ENCODE data around the gene CAPRIN2.

GRCh38 chr12:28191551-28192316 lies 1.5 kb downstream of the CCDC91 start:
- PRO-cap: no peak

GRCh38 chr12:28306575-28307009 lies 116.3 kb downstream of the CCDC91 start:
- PRO-cap: no peak

- PRO-cap: unidirectional peak, plus-strand start at chr12:29112576
Observed at GRCh38 chr12:29112385-29112815, 36.7 kb upstream of the FAR2 start.

DNA sequence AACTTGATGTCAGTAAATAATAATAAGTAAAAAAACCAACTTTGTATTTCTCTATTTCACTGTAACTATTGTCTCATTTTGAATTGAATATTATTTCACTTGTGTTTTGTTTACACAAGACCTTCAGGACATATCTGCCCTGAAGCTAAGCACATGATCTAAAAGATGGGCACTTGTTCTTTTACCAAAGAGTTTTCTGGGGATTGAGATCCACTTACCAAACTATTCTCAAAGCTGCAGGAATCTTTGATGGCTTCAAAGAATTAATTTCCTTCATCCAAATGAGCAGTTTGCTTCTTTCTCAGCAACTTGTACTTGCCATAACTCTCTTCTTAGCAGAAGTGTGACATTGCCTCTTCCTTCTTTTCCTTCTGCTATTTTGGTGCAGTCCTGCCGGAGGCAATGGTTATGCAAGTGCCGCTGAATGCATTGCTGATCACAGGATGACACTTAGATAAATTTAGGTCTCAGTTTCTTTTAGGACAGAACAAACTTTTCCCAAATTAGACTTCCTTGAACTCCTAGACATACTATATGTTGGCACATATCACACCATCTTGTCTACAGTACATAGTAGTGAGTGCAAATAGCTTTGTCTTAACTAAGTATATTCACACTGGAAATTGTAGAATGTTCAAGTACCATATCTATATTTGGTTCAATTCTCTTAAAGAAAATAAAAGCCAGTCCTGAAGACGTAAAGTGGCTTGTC lies 9.2 kb downstream of the FAR2 start:
- PRO-cap: no peak

GRCh38 chr12:29505087-29505950 lies 7.8 kb upstream of the OVCH1 start:
- PRO-cap: no peak

GRCh38 chr12:29547175-29547449 lies 49.6 kb upstream of the OVCH1 start:
- PRO-cap: no peak

GRCh38 chr12:30754106-30755375 lies at the start of gene CAPRIN2:
Gene CAPRIN2, minus strand, starts transcription at chr12:30754951.
- PRO-cap: bidirectional peak, plus-strand start at chr12:30755088, minus-strand start at chr12:30754776

GRCh38 chr12:31121071-31121716 lies 47.5 kb downstream of the DDX11 start:
- PRO-cap: no peak

DNA sequence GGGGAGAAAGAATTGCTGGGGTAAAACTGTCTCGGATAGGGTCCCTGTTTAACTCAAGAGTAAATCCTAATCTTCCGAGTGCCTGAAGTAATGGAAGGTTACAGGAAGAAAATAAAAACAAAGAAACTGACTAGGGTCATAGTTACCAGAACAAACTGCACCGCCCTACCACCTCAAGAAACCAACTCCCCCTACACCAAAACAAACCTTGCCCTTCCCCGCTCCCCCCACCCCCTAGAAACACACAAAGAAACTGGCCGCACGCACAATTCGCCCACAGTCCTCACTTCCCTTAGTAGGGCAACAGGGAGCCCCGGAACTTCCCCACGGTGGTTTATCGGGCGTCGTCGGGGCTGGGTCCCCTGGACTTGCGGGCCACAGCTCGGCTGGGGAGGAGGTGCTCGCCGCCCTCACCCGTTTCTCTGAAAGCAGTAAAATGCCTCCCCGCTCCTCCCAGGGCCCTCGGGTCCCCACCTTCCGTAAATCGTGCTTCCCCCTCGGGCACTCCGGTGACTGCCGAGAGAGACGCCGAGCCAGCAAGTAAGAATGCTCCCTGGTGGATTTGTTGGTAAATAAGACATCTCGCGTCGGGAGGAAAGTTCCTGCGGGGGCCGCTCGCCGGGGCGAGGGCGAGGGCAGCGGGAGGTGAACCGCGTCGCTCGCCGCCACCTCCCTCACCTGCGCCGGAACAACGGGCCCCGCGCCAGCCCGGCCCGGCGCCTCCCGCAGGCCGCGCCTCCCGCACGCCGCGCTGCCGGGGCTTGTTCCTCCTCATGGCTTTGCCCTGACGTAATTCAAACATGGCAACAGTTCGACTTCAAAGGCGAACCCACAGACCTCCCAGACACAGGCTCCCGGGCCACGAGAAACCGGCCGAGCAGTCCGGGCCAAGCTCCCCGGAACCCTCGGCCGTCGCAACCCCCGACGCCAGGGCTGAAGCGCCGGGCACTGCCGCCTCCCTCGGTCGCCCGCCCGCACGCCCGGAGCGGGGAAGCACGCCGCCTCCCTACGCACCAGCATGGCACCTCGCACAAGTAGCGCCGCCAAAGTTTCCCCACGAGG lies 2.1 kb downstream of the SINHCAF start:
- PRO-cap: unidirectional peak, plus-strand start at position 378 of the sequence; bidirectional peak, plus-strand start at position 509 of the sequence, minus-strand start at position 515 of the sequence; bidirectional peak, plus-strand start at position 782 of the sequence, minus-strand start at position 690 of the sequence; bidirectional peak, plus-strand start at position 1,009 of the sequence, minus-strand start at position 1,032 of the sequence

DNA sequence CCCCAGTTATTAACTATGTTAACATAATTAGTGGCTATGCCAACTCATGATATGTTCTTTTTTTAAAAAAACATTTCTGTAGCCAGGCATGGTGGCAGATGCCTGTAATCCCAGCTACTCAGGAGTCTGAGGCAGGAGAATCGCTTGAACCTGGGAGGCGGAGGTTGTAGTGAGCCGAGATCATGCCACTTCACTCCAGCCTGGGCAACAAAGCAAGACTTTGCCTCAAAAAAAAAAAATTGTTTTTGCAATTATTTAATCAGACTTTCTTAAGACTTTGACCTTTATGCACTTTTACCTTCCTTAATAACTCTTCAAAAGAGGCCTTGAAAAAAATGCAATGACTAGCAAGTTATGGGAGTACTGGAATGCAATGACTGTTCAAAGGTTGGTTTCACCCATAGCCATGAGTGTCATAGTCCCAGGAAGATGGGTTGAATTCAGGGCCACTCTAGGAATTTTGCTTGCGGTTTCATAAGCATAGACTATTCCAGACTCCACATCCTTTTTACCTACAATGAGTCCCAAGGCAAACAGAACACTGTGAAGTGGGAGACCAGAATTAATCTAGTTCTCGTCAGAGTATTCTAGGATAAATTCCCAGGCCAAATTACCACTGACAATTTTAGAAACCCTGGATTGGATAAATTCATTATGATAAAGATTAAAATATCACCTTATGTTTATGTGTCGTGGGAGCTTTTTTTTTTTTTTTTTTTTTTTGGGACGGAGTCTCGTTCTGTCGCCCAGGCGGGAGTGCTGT lies 29.3 kb upstream of the DENND5B start:
- PRO-cap: no peak

DNA sequence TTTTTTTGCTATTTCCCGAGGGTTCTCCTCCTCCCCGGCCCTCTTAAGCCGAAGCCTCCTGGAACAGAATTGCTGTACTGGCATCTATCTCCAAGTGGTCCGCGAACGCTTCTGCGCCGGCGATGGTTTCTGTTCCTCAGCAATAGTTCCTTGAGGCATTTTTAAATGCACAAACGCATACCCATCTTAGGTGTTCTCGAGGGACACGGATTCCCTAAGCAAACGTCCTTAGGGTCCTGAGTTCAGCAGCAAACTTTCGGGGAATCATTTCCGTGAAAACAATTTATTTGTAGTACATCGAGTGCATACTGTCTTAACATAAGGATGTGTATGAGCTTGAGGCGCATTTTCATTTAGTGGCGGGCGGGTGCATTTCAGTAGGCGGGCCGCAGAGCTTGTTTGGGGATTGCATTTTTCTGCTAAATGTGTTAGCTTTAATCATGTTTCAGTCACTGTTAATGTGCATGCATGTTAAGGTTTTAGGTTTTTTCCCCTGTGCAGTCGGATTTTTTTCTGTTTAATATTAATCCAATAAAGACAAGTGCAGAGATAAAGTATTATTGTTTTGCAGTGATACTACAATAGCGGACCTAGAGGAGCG lies 855 bp downstream of the RESF1 start:
- PRO-cap: no peak

GRCh38 chr12:31960571-31961488 lies 1.6 kb downstream of the RESF1 start:
- PRO-cap: no peak

GRCh38 chr12:31985183-31986165 lies 26.3 kb downstream of the RESF1 start:
- PRO-cap: no peak

DNA sequence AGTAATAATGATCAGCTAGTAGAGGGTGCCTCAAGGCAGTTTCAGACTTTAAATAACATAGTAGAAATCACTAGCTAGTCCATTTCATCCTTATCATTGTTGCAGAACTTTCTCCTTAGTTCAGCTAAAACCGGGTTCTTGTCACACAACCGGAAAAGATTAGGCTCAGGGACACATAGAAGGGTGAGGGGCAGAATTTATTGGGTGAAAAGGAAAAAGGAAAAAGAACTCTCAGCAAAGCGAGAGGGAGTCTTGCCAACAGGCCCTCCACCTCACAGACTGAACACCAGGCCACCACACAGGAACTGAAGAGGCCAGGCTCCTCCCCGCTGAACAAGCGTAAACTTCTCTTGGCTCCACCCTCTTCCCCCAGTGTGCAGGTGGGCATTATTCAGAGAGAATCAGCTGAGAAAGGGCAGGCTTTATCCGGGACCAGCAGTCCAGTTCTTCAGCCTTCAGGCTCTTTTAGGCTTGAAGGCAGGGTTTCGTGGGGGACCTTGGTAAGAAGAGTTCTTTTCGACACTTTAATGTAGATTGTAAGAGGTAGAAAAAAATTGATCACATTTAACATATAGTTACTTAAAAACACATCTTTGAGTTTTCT lies 125.6 kb upstream of the FGD4 start:
- PRO-cap: unidirectional peak, minus-strand start at position 281 of the sequence

GRCh38 chr12:32296431-32296858 lies 102.9 kb upstream of the FGD4 start:
- PRO-cap: unidirectional peak, minus-strand start at chr12:32296749

GRCh38 chr12:32305599-32306250 lies 93.6 kb upstream of the FGD4 start:
- PRO-cap: no peak

GRCh38 chr12:32568282-32568552 lies 110.9 kb upstream of the DNM1L start:
- PRO-cap: no peak

- PRO-cap: no peak
Observed at GRCh38 chr12:32581635-32582462, 97.3 kb upstream of the DNM1L start.

- PRO-cap: no peak
Observed at GRCh38 chr12:32627562-32628341, 51.3 kb upstream of the DNM1L start.

DNA sequence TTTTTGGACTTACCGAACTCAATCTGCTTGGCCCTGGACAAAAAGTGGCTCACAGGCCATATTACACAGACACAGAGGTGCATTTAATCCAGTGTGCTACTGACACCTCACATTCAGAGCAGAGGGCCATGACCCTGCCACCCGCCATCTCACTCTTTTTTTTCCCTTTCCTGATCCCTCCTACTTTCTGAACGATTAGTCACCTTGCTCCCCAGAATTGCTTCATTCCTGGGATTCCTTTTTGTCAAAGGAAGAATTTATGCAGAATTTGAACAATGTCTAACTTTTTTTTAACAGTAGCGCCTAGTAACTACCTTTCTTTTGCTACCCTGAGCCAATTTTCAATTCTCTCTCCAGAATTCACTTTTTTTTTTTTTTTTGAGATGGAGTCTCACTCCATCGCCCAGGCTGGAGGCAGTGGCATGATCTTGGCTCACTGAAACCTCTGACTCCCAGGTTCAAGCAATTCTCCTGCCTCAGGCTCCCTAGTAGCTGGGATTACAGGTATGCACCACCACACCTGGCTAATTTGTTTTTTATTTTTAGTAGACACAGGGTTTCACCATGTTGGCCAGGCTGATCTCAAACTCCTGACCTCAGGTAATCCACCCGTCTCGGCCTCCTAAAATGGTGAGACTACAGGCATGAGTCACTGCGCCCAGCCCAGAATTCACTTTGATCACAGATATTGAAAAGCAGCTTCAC lies 4.5 kb downstream of the PKP2 start:
- PRO-cap: no peak

Measured in bile duct (tissue), 1 donor.